Airway epithelial cell (primary cell): ENCODE measurements around a stretch of chr7.

- RAMPAGE, long total RNA, result no peak
Measured at GRCh38 chr7:151922977-151923892, 33.0 kb upstream of the GALNTL5 start.

DNA sequence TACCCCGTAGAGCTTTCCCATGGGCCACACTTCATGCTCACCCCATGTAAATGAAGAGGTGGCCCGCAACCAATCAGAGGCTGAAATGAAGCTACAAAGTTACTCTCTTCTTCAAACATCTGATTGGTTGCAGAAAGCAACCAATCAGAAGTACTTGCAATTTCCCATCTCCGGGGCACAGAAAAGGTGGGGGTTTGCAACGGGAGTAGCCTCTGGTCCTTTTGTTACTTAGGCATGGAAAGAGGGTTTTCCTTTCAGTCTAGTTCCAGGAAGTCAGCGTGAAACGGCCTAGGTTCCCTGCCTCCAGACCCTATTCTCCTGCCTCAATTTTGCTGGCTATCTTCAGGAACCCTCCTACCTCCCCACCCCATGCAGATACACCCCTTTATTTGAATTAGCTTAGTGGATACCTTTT is 15.1 kb upstream of the GALNTL5 start:
- RAMPAGE, long total RNA, result no peak

DNA sequence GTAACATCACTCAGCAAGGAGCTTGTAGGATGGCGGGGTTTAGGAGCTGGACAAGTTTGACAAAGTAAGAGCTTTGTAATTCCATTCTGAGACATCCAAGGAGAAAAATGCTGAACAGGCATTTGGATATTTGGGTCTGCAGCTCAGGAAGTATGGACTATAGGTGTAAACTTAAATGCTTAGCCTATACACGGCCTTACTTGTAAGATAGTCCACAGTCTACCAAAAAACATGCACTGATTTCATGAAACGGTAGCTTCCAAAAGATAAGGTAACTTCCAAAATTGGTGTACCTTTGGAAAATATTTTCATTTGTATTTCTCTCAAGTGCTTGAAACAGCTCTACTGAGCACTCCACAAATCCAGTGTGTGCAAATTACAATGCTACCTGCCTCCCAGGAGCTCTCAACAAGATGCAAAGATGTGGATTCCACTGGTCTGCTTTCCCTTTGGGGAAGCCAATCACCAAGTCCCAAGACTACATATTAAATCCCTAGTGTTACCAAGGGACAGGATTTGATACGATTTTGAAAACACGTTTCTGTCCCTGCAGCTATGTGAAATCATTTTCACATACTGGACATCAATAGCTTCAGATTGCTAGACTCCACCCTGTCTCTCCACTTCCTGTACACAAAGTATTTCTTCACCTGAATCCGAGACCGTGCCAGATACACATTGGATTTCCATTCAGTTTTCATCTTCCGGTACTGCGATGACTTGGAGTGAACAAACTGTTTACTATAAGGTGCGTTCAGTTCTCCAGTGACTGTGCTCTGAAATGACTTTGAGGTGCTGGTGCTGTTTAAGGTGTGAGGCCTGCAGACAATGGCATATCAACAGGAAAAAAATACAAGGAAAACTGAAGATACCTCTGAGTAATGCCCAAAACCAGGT is 118.8 kb downstream of the GALNT11 start:
- RAMPAGE, long total RNA, result no peak

- RAMPAGE, long total RNA, result no peak
Measured at GRCh38 chr7:152341220-152341804, 94.5 kb downstream of the KMT2C start.

GRCh38 chr7:152459753-152460304 is 24.0 kb upstream of the KMT2C start:
- RAMPAGE, long total RNA, result no peak

DNA sequence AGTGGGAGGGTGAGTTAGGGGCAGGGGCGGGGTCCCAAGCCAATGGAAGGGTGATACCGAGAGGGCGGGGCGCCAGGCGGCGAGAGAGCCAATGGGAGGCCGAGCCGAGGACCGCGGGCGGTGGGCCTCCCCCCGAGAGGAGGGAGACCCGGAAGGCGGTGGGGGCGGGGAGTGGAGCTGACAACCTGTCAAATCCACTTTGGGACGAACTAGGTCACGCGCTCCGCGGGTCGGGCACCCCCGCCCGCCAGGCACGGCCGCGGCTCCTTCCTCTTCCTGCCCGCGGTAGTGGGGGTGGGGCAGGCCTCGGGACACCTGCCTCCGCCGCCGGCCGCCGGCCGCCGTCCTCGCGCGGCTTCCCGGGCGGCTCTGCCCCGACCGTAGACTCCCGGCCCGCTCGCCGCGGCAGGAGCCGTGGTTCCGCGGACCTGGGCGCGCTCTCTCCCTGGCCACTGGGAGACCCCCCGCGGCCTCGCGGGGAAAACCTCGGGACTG is 28.1 kb upstream of the KMT2C start:
- RAMPAGE, long total RNA, result no peak

GRCh38 chr7:152711318-152711547 is 35.3 kb upstream of the XRCC2 start:
- RAMPAGE, long total RNA, result no peak

GRCh38 chr7:153433262-153433639 is 618.9 kb upstream of the DPP6 start:
- RAMPAGE, long total RNA, result no peak

GRCh38 chr7:154331328-154331809 is 279.2 kb downstream of the DPP6 start:
- RAMPAGE, long total RNA, result no peak

DNA sequence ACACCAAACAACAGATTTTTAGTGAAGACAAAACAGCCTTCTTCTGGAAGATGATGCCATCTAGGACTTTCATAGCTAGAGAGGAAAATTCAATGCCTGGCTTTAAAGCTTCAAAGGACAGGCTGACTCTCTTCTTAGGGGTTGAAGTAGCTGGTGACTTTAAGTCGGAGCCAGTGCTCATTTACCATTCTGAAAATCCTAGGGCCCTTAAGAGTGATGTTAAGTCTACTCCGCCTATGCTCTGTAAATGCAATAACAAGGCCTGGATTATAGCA is 300.2 kb downstream of the PAXIP1 start:
- RAMPAGE, long total RNA, result no peak

GRCh38 chr7:154853497-154854126 is 149.3 kb downstream of the PAXIP1 start:
- RAMPAGE, long total RNA, result no peak

- RAMPAGE, long total RNA, result no peak
Measured at GRCh38 chr7:154965778-154966630, 36.9 kb downstream of the PAXIP1 start.

- RAMPAGE, long total RNA, result no peak
Measured at GRCh38 chr7:155203405-155203950, 94.2 kb upstream of the INSIG1 start.

GRCh38 chr7:155224197-155224848 is 73.4 kb upstream of the INSIG1 start:
- RAMPAGE, long total RNA, result no peak

DNA sequence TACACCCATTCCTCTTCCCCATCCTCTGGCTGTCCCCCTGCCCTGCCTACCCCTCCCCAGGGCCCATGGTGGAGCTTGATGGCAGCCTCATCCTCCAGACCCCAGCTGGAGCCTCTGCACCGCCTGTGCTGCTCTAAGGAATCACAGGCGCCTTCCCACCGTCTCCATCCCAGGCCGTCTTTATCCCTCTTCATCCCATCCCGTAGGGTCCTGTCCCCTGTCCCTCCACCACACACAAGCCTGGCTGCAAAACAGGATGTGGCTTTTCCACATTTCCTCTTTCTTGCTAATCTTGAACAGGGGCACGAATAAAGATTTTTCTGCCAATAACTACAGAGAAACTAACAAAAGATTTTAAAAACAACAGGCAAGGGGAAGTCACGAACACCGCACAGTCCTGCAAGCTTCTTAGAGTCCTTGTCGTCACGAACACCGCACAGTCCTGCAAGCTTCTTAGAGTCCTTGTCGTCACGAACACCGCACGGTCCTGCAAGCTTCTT is 10.5 kb upstream of the INSIG1 start:
- RAMPAGE, long total RNA, result no peak

- RAMPAGE, long total RNA, result no peak
Measured at GRCh38 chr7:155414689-155414961, 43.3 kb upstream of the EN2 start.

- RAMPAGE, long total RNA, result no peak
Measured at GRCh38 chr7:155576554-155577207, 30.3 kb upstream of the CNPY1 start.

DNA sequence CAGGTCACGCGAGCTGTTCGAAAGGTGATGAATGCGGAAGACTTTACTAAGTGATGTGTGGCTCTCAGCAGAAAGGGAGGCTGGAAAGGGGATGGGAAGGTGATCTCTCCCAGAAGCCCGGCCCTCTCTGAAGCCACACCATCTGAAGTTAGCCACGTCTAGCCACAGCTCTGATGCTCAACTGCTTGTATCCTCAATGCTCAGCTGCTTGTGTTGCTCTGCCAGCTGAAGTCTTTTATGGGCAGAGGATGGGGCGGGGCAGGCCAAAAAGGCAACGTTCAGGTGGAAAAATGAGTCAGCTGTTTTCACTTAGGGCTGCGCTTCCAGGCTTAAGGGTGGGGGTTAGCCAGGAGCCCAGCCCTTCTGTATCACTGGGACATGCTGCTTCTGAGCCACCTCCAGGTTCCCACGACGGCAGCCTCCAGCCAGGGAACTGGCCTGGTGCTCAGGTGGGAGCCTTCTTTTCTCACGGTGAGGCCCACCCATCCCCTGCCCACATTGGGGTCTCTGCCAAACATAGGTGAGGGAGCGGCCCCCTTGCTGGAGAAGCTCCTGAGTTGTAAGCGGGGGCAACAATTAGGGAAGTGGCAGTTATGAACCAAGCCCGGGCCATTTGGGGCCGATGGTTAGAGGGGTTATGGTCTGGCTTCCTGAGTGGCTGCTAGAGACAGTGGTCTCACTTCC is 44.8 kb upstream of the CNPY1 start:
- RAMPAGE, long total RNA, result no peak

- RAMPAGE, long total RNA, result no peak
Measured at GRCh38 chr7:155646480-155646871, 2.0 kb downstream of the RBM33 start.

DNA sequence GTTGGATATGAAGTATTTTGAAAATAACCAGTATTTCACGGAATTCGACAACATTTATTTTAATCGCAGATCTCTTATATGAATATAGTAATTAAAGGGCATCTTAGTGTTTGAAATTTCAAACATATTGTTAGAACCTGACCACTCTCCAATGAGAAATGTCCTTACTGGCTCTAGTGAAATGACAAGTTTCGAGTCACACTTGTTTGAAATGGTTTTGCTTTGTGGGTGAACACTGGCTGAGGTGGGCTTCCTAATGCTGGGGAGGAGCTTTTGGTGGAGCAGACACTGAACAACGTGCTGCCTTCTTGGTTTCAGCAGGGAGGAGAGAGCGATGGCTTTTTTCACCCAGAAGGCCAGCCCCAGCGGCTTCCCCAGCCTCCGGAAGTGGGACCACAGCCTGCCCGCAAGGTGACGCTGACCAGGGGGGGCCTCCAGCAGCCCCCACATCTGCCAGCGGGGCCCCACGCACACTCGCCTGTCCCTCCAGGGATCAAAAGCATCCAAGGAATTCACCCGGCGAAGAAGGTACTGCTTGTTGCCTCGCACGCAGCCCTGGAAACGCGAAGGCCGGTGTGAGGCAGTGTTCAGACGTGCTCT is 48.7 kb downstream of the SHH start:
- RAMPAGE, long total RNA, result no peak